NT2/D1 (cell line): ENCODE results near the gene PIGS.

DNA sequence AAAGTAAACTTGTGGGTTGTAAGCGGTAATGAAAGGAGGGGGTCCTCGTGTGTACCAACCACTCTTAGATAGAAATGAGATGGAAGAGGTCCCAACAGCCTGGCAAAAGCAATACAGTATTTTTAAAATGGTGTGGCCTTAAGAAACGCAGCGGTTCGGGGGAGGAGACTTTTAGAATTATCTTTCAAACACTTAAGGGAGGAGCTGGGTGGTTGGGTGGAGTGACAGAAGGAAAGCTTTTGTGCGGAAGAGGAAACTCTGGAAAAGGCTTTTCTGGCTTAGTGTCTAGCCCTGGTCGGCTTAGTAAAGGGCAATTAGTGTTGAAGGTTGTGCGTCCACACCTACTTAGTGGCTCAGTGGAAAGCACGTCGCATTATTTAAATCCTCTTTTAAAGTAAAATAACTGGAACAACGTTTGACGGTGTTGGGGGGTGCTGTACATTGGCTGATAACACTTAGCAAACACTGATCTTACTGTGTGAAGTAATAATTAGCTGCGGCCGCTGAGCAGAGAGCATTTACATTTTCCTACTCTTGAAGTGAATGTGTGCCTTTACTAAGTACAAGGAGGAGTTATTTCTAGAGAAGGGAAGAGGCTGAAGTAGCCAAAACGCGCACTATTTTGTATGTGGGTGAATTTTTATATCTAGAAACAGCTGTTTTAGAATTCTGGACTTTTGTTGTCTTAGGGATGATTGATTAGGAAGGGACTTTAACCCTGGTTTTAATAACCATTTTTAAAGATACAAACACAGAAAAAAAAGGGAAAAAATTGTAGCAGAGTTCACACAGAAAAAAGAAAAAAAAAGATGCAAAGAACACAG lies 1.1 kb downstream of the WSB1 start:
- RRBS, 2 experiments, result no CpG with 5 or more reads among the region's 16 CpGs

DNA sequence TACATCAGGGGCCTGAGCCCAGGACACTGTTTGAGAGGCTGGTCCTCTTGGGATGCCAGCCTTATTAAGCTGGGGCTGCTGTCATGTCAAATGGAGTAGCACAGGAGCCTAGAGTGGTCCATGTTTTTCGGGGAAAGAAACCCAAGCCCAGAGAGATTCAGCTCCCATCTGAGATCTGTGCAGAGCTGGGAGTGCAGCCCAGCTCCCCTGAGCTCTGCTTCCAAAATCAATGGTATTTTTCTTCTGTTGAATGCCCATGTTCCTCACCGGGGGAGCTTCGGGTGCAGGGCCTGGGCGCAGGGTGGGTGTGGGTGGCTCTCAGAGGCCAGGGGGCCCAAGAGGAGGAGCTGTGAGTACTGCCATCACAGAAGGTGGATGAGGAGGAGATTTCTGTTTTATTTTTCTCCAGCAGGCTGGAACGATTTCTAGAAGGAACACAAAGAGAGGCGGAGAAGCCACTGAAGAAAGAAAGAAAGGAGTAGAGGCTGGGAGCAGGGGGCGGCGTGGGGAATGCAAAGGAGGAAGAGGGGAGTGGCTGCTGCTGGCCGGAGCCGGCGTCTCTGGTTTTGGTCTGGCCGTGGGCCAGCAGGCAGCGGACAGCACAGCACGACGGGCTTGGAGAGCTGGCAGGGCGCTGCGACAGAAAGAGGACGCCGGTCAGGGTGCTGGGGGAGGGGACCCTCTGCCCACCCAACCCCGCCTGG lies 76.3 kb upstream of the KSR1 start:
- RRBS, 2 experiments, result 67 to 97% methylated on average over 3 to 7 of the region's 20 CpGs

- RRBS, 2 experiments, result no CpG with 5 or more reads among the region's 11 CpGs
These were observed 17.6 kb downstream of the KSR1 start for GRCh38 chr17:27473433-27474639.

DNA sequence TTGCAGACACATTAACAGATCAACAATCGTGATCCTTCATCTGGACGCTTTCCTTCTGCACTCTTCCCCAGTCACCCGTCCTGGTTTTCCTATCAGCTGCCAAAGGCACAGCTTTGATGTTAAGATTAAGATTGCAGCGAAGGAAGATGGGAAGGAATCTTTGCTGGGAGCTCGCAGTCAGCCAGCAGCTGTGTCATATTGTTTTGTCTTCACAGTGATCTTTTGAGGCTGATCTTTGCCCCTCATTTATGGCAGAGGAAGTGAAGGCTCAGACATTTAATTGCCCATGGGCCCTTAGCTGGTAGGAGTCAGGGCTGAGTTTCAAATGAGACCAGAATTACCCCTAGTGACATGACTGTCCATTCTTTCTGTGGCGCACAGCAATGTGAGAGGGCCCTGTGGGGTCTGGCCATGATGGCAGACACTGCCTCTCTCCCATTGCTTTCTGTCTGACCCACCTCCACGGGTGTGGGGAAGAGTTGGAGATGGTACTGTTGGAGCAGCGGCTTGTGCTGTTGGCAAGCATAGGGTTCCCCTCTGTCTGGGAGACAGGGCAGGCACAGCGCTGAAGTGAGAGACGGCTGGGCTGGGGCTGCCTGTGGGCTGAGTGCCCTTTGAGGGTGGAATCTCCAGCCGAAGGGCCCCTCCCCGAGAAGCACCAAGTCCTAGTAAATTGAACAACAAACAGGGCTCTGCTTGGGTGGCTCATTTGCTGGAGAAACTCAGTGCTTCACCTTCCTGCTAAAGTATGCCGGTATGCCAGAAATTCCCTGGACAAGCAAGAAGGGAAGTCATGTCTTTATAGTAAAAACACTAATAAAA lies 79.5 kb downstream of the KSR1 start:
- RRBS, 2 experiments, result no CpG with 5 or more reads among the region's 13 CpGs

GRCh38 chr17:27571604-27572294 lies 59.2 kb upstream of the LGALS9 start:
- RRBS, 2 experiments, result no CpG with 5 or more reads among the region's 11 CpGs

GRCh38 chr17:28030223-28030770 lies 12.2 kb upstream of the NLK start:
- RRBS, 2 experiments, result no CpG with 5 or more reads among the region's 4 CpGs

GRCh38 chr17:28065671-28066074 lies 23.2 kb downstream of the NLK start:
- RRBS, 2 experiments, result no CpG with 5 or more reads among the region's 2 CpGs

- RRBS, 2 experiments, result no CpG with 5 or more reads among the region's 3 CpGs
These were observed 51.9 kb downstream of the NLK start for GRCh38 chr17:28094239-28094837.

GRCh38 chr17:28177137-28178197 lies 135.0 kb downstream of the NLK start:
- RRBS, 2 experiments, result no CpG with 5 or more reads among the region's 5 CpGs

DNA sequence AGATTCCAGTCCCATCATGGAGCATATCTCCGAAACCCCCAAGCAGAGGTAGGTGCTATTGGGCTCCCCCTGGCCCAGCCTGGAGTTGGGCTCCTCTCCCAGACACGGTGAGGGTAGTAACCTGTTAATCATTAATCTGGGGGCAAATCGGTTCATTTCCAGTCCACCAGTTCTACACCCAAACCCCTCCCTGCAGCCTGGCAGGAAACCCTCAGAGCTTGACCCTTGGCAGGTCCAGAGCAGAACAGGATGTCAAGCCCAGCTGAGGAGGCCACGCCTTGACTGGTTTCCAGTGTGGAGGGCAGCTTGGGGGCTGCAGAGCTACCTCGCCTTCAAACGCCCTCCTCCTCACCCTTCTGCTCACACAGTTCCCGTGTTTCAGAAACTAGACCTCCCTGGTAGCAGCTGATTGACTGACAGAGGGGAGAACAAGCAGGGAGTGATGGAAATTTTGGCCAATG lies 60.4 kb upstream of the TMEM97 start:
- RRBS, 2 experiments, result no CpG with 5 or more reads among the region's 7 CpGs

DNA sequence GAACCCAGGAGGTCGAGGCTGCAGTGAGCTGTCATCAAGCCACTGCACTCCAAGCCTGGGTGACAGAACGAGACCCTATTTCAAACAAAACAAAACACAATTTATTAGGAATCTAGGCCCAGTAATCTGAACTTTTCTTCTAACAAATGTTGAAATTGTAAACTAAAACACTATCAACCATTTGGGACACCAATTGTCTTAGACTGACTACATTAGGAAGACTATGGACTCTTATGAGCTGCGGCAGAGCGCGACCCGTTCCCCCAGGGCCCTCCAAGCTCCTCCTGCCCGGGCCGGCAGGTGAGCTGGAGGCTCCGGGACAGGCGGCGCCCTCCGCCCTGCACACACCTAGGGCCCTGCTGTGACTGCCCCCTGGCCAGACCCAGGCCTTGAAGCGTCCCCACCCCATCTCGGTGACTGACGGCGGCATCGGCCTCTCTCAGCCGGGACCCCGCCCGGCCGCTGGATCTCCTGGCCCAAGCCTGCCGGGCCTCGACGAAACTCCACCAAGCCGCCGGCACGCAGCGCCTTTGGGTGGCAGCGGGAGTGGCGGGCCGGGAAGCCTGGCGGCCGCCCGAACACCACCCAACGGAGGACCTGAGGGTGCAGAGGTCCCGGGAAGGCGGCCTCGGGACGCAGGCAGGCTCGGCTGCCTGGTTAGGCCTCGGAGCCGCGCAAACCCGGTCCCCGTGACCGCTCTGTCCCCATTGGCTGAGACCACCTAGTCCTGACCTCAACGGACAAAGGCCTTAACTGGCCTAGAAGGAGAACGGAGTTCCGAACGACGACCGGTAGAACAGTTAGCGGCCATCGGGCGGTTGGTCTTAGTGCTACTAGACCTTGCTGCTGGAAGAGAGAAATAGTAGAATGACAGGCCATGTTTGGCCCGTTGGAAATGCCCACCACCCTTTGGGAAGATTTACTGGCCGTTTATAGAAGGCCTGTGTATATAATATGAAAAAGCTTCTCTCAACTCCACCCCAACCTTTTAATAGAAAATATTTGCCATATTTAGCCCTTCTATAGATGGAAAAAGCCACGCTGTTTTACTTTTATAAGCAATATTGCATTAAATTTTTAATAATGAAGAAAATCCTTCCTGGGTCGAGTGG lies 12.0 kb upstream of the TMEM97 start:
- RRBS, 2 experiments, result 85 to 96% methylated on average over 10 to 17 of the region's 59 CpGs

DNA sequence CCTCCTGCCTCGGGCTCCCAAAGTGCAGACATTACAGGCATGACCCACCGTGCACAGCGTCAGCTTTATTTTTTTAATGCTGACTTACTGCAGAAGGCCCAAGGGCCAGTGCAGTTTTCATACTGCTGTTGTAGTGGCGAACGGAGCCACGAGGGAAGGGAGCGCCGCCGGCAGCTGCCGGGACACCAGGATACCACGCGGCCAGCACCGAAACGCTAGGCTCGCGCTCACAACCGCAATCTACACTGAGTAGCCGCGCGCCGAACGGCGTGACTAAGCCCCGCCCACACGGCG lies 355 bp upstream of the TMEM97 start:
- RRBS, 2 experiments, result no CpG with 5 or more reads among the region's 26 CpGs

GRCh38 chr17:28344341-28344901 lies 8.9 kb downstream of the TNFAIP1 start:
- RRBS, 2 experiments, result no CpG with 5 or more reads among the region's 23 CpGs

GRCh38 chr17:28372233-28372816 lies 831 bp downstream of the SARM1 start:
- RRBS, 2 experiments, result 3% methylated on average over 24 of the region's 45 CpGs

- RRBS, 2 experiments, result no CpG with 5 or more reads among the region's 13 CpGs
These were observed 5.8 kb upstream of the SLC13A2 start for GRCh38 chr17:28467693-28468001.

GRCh38 chr17:28571332-28572101 lies at the start of gene PIGS:
Gene PIGS (minus strand): TSS chr17:28571524.
- RRBS, 2 experiments, result no CpG with 5 or more reads among the region's 51 CpGs

DNA sequence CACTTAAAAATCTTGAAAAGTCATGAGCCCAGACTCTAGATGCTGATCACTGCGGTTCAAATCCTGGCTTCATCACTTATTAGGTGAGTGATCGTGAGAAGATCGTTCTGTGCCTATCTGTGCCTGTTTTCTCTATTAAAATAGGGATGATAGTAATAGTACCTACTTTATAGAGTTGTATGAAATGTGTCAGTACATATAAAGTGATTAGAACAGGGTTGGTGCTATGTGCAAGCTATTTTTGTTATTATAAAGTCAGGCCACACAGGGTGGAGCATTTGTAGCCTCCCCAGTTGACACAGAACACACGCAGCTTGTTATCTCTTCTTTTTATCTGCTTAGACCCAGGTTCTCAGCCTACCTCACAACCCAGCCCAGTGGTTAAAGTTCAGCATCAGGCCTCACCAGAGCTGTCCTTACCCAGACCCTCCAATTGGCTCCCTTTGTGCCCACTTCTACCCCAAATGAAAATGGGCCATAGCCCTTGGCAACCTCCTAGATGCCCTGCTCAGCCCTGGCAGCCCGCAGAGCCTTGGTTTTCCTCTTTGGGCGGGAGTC lies 857 bp upstream of the PIGS start:
- RRBS, 2 experiments, result no CpG with 5 or more reads among the region's 6 CpGs

GRCh38 chr17:28574485-28575078 lies 2.1 kb downstream of the ALDOC start:
- RRBS, 2 experiments, result no CpG with 5 or more reads among the region's 8 CpGs

DNA sequence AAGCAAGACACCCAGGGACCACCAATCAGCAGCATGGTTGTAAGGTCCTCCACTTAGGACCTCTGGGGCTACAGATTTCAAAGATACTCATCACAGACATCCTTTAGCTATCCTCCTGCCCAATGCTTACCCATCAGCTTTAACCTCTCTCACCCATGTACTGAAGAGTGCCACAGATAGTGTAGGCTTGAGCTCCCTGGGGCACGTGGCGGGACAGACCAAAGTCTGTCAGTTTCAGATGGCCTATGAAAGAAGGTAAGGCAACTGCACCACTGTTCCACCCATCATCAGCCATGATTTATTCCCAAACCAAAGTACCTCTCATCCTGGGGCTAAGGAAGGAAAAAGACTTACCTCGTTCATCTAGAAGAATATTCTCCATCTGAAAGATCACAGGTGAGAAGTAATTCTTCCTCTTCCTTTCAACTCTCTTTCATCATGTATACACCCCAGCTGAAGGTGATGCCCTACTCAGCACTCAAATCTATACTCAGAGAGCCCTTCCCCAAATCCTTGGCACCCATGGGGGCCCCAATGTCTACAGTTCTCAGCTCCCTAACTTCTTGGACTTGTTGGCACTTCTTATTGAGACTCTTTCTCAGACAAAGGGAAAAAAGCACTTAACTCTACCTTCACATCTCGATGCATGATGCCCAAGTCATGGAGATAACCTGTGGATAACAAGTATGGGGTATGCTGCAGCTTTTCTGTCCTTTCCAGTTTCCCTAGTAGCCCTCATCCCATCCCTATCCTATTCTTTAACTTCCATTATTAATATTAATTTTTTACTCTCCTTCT lies 2.4 kb downstream of the RSKR start:
- RRBS, 2 experiments, result no CpG with 5 or more reads among the region's 4 CpGs